ENCODE results near the genes MAGEA12, BGN, TMEM187, IRAK1 and TEX28.

- PRO-cap: no peak
Observed at GRCh38 chrX:152733591-152734075, at the start of gene MAGEA12. MAGEA12 (plus strand) TSS chrX:152733757.

DNA sequence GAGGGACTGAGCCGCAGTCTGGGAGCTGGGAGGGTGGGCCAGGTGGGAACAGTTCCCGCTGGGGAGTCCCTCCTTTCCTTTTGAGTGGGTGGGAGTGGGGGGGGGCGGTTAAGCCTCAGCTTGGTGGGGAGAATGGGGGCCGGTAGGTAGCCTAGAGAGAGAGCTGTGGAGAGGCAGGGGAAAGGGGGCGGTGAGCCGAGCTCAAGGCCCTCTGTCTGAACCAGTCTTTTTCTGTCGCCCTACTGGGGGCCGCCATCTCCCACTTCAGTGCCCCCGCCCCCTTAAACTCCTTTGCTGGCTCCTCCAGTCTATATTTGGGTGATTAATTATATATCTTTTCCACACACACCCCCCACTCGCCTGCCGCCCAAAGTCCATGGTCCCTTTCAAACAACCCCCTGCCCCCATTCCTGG lies 830 bp downstream of the ZNF275 start:
- PRO-cap: no peak

- PRO-cap: no peak
Observed at GRCh38 chrX:153412721-153412920, 1.3 kb downstream of the ZFP92 start.

GRCh38 chrX:153476990-153477520 lies 6.7 kb upstream of the HAUS7 start:
- PRO-cap: no peak

GRCh38 chrX:153494782-153496033 lies at the start of gene BGN:
BGN (plus strand) TSS chrX:153494980.
- PRO-cap: bidirectional peak, plus-strand start at chrX:153494993, minus-strand start at chrX:153494724; bidirectional peak, plus-strand start at chrX:153495557, minus-strand start at chrX:153495400; unidirectional peak, minus-strand start at chrX:153495654

GRCh38 chrX:153688546-153688920 lies 807 bp downstream of the SLC6A8 start:
- PRO-cap: no peak

DNA sequence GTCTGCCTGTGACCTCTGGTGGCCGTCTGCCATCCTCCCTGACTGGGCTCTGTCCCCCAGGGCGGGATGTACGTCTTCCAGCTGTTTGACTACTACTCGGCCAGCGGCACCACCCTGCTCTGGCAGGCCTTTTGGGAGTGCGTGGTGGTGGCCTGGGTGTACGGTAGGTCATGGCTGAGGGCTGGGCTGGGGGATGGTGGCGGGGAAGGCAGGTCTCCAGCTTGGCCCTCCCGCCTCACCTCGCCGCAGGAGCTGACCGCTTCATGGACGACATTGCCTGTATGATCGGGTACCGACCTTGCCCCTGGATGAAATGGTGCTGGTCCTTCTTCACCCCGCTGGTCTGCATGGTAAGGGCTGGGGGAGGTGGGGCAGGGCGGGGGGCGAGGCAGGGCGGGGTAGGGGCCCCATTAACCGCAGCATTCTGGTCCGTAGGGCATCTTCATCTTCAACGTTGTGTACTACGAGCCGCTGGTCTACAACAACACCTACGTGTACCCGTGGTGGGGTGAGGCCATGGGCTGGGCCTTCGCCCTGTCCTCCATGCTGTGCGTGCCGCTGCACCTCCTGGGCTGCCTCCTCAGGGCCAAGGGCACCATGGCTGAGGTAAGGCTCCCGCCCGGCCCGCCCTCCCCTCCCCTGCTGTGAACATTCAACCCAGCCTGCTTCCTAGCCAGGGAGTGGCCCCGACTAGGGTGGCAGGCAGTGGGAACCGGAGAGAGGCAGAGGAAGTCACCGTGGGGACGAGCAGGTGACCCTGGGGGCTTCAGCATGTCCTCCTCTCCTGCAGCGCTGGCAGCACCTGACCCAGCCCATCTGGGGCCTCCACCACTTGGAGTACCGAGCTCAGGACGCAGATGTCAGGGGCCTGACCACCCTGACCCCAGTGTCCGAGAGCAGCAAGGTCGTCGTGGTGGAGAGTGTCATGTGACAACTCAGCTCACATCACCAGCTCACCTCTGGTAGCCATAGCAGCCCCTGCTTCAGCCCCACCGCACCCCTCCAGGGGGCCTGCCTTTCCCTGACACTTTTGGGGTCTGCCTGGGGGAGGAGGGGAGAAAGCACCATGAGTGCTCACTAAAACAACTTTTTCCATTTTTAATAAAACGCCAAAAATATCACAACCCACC lies 6.9 kb downstream of the SLC6A8 start:
- PRO-cap: no peak

DNA sequence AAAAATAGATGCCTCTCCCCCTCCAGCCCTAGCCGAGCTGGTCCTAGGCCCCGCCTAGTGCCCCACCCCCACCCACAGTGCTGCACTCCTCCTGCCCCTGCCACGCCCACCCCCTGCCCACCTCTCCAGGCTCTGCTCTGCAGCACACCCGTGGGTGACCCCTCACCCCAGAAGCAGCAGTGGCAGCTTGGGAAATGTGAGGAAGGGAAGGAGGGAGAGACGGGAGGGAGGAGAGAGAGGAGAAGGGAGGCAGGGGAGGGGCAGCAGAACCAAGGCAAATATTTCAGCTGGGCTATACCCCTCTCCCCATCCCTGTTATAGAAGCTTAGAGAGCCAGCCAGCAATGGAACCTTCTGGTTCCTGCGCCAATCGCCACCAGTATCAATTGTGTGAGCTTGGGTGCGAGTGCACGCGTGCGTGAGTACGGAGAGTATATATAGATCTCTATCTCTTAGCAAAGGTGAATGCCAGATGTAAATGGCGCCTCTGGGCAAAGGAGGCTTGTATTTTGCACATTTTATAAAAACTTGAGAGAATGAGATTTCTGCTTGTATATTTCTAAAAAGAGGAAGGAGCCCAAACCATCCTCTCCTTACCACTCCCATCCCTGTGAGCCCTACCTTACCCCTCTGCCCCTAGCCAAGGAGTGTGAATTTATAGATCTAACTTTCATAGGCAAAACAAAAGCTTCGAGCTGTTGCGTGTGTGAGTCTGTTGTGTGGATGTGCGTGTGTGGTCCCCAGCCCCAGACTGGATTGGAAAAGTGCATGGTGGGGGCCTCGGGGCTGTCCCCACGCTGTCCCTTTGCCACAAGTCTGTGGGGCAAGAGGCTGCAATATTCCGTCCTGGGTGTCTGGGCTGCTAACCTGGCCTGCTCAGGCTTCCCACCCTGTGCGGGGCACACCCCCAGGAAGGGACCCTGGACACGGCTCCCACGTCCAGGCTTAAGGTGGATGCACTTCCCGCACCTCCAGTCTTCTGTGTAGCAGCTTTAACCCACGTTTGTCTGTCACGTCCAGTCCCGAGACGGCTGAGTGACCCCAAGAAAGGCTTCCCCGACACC lies 8.0 kb downstream of the SLC6A8 start:
- PRO-cap: no peak

- PRO-cap: no peak
Observed at GRCh38 chrX:153921442-153922468, 4.3 kb downstream of the ARHGAP4 start.

GRCh38 chrX:153972082-153973161 lies at the start of gene TMEM187:
TMEM187 (plus strand) TSS chrX:153972754.
- PRO-cap: bidirectional peak, plus-strand start at chrX:153972244, minus-strand start at chrX:153972142; bidirectional peak, plus-strand start at chrX:153972804, minus-strand start at chrX:153972729

GRCh38 chrX:153981551-153982458 lies 9.3 kb downstream of the TMEM187 start:
- PRO-cap: no peak

- PRO-cap: no peak
Observed at GRCh38 chrX:154010273-154011299, 9.1 kb downstream of the IRAK1 start.

DNA sequence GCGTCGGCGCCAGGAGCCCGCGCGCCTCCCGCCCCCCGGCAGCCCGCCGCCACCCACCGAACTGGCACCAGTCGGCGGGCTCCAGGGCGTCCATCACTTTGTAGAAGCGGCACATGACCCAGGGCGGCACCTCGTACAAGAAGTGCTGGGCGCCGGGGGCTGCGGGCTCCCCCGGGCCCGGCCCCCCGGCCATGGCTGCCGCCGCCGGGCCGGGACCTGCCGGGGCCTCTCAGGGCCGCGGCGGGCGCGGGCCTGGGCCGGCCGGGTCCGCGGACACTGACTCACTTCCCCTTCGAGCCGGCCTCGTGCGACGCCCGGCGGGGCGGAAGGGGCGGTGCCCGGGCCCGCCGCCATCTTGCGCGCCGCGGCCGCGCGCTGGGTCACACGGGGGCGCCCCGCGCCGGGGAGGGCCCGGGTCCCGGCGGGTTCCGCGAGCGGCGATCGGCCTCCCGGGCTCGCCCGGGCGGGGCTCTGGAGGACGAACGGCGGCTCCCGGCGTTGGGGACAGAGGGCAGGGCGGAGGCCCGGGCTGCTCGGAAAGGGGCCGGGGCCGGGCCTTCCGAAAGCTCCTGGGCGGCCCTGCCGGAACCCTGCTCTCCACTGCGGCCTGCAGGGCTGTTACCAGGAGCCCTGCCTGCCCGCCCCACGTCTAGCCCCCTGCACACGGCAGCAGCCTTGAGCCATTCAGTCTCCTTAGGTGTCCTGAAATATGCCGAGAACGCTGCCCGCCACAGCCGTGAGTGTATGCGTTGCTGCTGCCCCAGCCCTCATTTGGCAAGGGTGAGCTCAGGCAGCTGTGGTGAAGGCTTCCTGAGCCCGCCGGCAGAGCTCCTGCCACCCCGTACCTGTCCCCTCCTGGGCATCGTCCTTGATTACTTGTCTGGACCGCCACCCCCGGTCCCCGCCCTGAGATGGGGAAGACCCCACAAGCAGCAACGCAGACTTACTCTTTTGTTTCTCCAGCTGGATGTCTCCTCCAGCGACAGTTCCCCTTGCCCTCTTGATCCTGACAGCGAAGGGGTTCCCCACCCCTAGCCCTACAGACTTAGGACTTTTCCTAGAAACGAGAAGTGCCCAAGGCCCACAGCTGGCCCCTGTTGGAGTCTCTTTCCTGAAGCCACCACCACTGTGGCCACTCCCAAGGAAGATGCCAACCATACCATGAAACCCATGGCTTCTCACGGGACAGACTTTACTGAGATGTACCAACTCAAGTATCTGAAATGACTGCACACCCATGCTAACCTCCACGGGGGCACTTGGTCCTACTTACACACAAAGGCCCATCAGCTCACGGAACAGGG lies at the start of gene IRAK1:
TSS of gene IRAK1 (minus strand) at position 283 of the 1,304 bp plus-strand sequence.
- PRO-cap: bidirectional peak, plus-strand start at position 353 of the sequence, minus-strand start at position 278 of the sequence

GRCh38 chrX:154294828-154295544 lies at the start of gene TEX28:
TEX28 (minus strand) TSS chrX:154295124.
- PRO-cap: no peak

GRCh38 chrX:154371407-154372004 lies 2.9 kb downstream of the FLNA start:
- PRO-cap: bidirectional peak, plus-strand start at chrX:154371525, minus-strand start at chrX:154371217

DNA sequence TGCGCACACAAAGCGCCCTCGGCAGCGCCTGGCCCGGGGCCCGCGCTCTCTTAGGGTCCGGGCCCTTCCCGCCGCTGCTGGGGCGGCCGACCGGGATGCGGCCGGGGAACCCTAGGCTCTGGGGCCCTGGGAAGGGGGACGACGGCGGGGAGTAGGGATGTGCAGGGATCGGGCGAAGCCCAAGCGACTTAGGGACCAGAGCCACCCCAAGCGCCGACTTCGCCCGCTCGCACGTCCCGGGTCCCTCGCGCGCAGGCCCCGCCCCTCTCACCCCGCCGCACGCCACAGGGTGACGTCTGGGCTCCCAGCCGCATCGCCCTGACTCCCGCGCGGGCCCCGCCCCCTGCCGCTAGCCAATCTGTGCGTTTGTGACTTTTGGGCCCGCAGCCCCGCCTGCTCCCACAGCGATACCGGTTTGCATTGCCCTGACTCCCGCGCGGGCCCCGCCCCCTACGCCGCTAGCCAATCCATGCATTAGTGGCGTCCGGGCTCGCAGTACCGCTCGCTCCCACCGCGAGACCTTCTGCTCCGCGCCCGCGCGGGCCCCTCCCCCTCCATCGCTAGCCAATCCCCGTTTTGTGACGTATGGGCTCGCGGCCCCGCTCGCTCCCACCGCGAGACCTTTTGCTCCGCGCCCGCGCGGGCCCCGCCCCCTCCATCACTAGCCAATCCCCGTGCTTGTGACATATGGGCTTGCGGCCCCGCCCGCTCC lies 533 bp upstream of the EMD start:
- PRO-cap: bidirectional peak, plus-strand start at position 407 of the sequence, minus-strand start at position 247 of the sequence; bidirectional peak, plus-strand start outside the sequence, minus-strand start at position 536 of the sequence

DNA sequence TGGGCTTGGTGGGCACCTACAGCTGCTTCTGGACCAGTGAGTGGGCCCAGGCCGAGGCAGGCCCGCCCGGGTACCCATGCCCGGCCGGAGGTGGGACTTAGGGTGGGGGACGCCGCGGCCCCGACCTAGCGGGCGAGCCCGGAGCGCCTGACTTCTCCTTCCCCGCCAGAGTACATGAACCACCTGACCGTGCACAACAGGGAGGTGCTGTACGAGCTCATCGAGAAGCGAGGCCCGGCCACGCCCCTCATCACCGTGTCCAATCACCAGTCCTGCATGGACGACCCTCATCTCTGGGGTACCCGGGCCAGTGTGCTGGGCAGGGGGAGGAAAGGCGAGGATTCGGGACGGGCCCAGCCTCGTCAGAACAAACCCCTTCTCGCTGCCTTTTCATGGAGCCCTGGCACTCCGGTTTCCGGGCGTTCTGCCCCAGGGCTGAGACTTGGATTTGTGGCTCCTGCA lies 609 bp downstream of the TAFAZZIN start:
- PRO-cap: unidirectional peak, minus-strand start at position 176 of the sequence

- PRO-cap: no peak
Observed at GRCh38 chrX:154446247-154446800, 2.4 kb downstream of the FAM50A start.

DNA sequence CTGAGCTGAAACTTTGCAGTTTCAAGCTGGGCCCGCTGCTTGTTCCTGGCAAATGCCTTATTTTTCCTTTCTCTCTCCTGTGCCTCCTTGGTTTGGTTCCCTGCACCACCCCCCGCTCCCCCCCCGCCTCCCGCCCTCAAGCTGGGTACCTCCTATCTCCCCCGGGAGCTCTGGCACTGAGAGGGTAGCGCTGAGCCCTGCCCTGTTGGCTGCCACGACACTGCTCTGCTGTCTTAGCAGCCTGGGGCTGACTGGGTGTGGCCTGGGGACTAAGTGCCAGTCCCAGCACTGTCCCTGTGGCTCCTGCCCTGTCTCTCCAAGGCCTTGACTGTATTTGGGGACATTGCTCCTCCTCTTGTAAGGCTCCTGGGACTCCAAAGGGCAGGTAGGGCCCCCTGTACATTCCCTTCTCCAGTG lies 977 bp downstream of the PLXNA3 start:
- PRO-cap: no peak

DNA sequence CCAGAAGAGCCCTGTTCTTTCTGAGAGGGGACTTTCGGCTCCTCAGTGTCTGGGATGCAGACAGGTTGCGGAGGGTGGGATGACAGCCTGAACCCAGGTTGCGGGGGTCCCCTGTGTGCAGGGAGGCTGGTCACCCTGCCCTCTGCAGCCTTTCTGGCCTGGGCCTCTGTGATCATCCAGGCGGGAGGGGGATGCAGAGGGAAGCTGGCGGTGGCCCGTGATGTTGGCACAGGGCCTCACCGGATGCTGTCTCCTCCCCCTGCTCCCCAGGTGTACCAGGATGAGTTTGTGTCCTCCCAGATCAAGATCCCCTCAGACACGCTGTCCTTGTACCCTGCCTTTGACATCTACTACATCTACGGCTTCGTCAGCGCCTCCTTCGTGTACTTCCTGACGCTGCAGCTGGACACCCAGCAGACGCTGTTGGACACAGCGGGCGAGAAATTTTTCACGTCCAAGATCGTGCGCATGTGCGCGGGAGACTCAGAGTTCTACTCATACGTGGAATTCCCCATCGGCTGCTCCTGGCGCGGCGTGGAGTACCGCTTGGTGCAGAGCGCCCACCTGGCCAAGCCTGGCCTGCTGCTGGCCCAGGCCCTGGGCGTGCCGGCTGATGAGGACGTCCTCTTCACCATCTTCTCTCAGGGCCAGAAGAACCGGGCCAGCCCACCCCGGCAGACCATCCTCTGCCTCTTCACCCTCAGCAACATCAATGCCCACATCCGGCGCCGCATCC lies 2.9 kb downstream of the PLXNA3 start:
- PRO-cap: no peak

Data from ureter (tissue), 1 donor.